Measurements from ENCODE around the gene OMD.

DNA sequence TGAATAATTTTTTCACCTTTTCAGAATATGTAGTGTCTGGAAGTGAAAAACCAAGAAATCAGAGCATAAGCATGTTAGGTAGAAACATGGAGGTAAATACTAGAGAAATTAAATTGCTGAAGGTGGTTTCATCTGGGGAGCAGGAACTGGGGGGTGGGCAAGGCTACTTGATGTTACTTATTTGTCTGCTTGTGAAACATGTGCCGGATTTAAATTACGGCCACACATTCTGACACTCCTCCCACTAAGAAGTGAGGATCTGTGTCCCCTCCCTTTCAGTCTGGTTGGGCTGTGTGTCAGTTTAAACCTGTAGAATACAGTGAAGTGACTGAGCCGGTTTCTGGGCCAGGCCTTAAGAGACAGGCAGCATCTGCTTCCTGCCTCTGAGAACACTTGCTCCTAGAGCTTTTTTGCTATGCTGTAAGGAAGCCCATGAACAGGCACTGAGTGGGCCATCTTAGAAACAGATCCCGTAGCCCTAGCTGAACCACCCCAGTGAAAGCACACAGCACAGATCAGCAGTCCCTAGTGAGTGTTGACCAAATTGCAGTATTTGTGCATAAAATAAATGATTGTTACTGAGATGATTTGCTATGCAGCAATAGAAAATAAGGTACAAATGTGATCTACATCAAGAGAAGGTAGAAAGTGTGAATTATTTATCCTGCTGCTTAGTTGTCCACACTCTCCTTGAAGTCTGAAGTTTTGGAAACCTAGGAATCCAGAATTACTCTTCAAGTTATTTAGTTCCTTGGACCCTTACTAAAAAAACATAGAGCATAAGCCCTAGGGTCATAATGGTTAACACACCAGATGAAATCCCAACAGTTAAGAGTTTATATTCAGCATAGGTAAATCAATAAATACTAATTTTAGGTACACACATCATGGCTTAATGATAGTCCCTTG is 2.5 kb upstream of the IARS1 start:
- RRBS, result no CpG with 5 or more reads among the region's 4 CpGs
CAGE:
- cytosol, long polyA plus RNA, result no peak
- long polyA plus RNA, result no peak
- nucleus, long polyA plus RNA, result no peak

DNA sequence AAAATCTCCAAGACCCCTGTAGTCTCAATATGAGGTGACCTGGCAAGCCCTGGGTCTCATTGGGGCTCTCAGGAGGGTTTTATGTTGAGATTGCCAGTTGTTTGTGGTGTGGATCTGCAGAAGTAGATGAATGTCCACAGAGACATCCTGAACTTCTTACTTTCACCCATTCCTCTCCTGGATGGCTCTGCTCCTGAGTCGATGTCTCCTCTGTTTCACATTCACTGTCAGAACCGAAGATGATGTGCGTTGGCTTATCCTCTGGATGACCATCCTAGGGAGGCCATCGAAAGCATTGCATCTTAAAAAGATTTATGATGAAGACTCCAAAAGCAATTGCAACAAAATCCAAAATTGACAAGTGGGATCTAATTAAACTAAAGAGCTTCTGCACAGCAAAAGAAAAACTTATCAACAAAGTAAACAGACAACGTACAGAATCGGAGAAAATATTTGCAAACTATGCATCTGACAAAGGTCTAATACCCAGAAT is 14.1 kb downstream of the NOL8 start:
- RRBS, result no CpG with 5 or more reads among the region's 6 CpGs
CAGE:
- cytosol, long polyA plus RNA, result no peak
- long polyA plus RNA, result no peak
- nucleus, long polyA plus RNA, result no peak

- RRBS, result no CpG with 5 or more reads among the region's 4 CpGs
CAGE:
- cytosol, long polyA plus RNA, result no peak
- long polyA plus RNA, result no peak
- nucleus, long polyA plus RNA, result no peak
Measured at GRCh38 chr9:92403021-92403638, 1.2 kb downstream of the OGN start.

GRCh38 chr9:92404261-92404446 is 224 bp downstream of the OGN start:
- RRBS, result no CpG with 5 or more reads among the region's 2 CpGs
CAGE:
- cytosol, long polyA plus RNA, result no peak
- long polyA plus RNA, result no peak
- nucleus, long polyA plus RNA, result no peak

DNA sequence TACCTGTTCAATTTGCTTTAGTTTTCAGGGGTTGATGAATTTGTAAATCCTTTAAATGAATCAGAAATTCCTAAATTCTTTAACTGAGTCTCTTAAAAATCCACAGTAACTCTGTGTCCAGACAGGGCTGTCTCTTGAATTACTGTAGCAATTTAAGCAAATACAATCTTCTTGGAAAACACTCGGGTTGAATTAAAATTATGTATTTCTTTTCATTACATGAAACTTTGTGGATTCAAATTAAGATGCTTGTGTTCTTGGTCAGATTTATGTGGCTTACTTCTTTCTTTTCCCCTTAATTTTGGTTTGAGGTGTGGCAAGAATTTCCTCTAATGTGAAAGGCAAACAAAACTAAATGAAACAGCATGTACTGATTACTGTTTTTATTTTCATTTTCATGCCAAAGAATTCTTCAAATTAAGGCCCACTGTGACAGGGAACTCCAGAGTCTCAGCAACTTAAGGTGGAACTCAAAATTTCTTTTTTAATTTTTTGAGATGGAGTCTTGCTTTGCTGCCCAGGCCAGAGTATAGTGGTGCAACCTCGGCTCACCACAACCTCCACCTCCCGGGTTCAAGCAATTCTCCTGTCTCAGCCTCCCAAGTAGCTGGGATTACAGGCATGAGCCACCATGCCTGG is at the start of gene OMD:
Gene OMD, minus strand, starts transcription at position 273 of the 639 bp plus-strand sequence.
- RRBS, result no CpG with 5 or more reads among the region's 3 CpGs
CAGE:
- cytosol, long polyA plus RNA, result no peak
- long polyA plus RNA, result no peak
- nucleus, long polyA plus RNA, result no peak

DNA sequence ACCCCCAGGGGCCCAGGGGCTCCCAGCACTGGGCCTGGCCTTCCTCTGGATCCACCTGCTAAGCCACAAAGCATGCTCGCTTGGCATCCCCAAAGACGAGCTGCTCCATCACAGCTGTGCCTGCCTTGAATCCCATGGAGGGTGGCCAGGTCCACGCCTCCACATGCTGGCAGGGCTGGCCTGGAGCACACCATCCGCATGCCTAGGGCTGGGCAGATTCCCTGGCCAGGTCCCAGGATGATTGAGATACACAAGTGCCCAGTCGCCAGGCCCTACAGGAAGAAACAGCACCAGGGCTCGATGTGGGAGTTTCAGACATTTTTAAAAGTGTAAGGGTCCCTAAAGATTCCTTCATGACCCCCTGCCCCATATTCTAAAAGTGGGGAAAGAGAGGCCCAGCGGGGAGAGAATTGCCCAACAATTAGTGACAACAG is 4.4 kb downstream of the BICD2 start:
- RRBS, result no CpG with 5 or more reads among the region's 7 CpGs
CAGE:
- cytosol, long polyA plus RNA, result no peak
- long polyA plus RNA, result no peak
- nucleus, long polyA plus RNA, result no peak

GRCh38 chr9:92789705-92790094 is 25.1 kb upstream of the BICD2 start:
- RRBS, result no CpG with 5 or more reads among the region's 7 CpGs
CAGE:
- cytosol, long polyA plus RNA, result no peak
- long polyA plus RNA, result no peak
- nucleus, long polyA plus RNA, result no peak

DNA sequence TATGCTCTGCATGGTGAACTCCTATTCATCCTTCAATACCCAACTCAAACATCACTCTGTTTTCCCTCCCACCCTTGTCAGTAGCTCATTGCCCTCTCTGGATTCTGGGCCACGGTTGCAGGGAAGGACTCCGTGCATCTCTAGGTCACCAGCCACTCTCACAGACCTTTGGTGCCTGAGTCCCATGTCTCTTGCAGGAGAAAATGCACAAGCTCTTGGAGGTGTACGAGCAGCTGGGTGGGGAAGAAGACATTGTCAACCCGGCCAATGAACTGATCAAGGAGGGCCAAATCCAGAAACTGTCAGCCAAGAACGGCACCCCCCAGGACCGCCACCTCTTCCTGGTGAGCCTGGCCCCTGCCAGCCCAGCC is 44.9 kb upstream of the SUSD3 start:
- RRBS, result no CpG with 5 or more reads among the region's 6 CpGs
CAGE:
- cytosol, long polyA plus RNA, result no peak
- long polyA plus RNA, result no peak
- nucleus, long polyA plus RNA, result no peak

DNA sequence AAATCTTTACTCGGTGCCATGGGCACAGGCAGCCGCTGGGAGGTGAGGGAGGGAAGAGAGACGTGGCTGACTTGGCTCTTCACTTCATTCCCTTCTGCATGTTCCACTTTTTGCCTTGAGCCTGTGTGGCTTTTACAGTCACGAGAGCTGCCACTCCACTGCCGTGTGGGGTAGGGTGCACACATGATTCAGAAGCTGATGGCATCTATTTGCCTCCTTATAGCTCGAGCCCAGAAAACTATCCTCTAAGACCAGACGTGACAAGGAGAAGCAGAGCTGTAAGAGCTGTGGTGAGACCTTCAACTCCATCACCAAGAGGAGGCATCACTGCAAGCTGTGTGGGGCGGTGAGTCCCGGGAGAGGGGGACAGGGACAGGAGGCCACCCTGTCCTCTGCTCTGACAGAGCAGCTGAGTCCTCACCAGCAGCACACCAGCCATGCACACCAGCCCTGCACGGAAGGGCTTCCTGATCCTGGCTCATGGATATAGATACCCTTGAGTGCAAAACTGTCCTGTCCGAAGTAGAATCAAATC is 28.8 kb upstream of the SUSD3 start:
- RRBS, result no CpG with 5 or more reads among the region's 11 CpGs
CAGE:
- cytosol, long polyA plus RNA, result no peak
- long polyA plus RNA, result no peak
- nucleus, long polyA plus RNA, result no peak

- RRBS, result no CpG with 5 or more reads among the region's 24 CpGs
CAGE:
- cytosol, long polyA plus RNA, result no peak
- long polyA plus RNA, result no peak
- nucleus, long polyA plus RNA, result no peak
Measured at GRCh38 chr9:93107339-93108458, 11.7 kb downstream of the CARD19 start.

DNA sequence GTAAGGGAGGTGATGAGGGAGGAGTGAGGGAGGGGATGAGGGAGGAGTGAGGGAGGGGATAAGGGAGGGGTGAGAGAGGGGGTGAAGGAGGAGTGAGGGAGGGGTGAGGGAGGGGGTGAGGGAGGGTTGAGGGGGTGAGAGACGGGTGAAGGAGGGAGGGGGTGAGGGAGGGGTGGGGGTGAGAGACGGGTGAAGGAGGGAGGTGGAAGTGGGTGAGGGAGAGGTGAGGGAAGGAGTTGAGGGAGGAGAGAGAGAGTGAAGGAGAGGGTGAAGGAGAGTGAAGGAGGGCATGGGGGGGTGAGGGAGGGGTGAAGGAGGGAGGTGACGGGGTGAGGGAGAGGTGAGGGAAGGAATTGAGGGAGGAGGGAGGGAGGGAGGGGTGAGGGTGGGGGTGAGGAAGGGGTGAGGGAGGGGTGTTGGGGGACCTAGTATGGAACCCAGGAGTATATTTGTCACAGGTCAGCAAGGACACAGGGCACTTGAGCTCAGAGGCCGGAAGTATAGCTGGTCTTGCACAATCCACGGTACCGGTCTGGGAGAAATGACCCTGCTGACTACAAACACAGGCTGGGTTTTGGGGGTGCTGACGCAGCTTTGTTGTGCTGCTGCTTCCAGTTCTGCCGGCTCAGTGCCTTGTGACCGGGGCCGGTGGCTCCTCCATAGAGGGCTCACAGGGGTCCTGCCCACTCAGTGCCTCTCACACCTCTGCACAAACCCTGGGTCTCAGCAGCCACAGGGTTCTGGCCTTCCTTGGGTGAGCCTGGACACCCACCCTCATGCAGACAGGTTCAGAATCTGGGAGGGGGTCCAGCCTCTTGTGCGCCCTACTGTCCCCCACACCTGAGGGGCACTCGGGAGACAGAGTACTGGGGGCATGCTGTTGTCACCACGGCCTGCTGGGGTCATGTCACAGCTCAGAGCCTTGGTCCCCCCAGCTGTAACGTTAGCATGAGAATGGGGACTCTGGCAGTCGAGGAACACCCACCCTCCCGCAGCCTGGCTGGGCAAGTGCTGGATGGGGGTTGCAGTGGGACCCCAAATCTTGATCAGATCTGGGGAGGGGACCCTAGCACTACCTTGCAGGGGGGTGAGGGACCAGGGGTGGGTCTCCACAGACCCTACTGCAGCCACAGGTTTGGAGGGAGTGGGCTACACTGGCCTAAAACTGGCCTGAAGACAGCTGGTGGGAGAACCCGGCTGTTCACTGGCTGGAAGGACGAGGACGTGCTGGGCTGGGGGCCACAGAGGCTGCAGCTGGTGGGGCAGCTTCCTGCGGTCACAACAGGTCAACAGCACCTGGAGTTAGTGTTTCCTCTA is 17.9 kb downstream of the NINJ1 start:
- RRBS, result 65% methylated on average over 3 of the region's 20 CpGs
CAGE:
- cytosol, long polyA plus RNA, result no peak
- long polyA plus RNA, result no peak
- nucleus, long polyA plus RNA, result no peak

DNA sequence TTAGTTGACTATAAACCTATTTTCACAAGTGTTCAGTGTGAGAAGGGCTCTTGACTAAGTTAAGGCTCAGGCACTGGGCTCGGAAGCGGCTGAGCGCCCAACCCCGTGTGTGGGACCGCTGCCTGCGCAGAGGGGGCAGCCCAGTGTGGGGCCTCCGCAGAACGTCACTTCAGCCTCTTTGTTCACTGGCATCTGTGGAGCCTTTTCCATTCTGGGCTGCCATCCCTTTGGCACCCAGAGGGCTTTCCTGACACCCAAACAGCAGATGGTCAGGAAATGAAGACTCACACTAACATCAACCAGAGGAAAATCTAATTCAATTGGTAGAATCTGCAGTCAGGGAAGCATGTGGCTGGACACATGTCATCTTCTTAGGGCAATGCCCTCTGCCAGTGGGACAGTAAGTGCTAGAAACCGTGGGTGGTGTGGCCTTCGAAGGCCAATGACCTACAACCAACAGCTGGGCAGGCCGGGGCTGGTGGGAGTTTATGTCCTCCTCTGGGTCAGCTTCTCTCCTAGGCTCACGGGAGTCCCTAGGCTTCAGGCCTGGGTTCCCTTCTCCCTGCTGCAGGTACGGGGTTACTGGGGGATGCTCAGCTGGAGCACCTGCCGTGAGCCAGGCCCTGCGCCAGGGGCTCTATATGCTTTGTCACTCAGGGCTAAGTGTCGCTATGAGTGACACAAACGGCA is 22.2 kb upstream of the NINJ1 start:
- RRBS, result no CpG with 5 or more reads among the region's 17 CpGs
CAGE:
- cytosol, long polyA plus RNA, result no peak
- long polyA plus RNA, result no peak
- nucleus, long polyA plus RNA, result no peak

DNA sequence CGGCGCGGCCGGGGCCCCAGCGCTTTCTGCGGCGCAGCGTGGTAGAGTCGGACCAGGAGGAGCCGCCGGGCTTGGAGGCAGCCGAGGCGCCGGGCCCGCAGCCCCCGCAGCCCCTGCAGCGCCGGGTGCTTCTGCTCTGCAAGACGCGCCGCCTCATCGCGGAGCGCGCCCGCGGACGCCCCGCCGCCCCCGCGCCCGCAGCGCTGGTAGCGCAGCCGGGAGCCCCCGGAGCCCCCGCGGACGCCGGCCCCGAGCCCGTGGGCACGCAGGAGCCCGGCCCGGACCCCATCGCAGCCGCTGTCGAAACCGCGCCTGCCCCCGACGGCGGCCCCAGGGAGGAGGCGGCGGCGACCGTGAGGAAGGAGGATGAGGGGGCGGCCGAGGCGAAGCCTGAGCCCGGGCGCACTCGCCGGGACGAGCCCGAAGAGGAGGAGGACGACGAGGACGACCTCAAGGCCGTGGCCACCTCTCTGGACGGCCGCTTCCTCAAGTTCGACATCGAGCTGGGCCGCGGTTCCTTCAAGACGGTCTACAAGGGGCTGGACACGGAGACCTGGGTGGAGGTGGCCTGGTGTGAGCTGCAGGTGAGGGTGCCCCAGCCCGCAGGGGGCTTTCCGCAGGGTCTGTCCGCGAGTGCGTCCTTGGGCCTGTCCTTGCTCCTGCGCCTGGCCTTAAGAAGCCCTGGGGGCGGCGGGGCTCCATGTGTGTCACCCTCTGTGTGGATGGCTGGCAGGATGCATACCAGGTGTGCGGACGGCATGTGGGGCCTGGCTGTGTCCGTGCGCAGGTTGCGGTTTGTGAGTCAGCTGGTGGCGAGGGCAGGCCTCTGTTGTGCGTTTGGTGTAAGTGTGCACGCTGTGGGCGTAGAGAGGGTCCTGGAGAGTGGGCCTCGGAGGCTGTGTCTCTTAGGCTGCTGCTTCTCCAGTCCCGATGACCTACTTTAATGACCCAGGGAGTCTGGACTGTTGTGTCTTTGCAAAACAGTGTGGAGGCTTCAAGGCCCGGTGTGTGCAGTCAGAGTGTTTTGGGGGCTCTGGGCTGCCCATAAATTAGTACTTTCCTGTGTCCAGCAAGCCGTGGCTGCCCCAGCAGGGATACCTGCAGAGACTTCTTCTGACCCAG is 1.4 kb downstream of the WNK2 start:
- RRBS, result 2% methylated on average over 22 of the region's 100 CpGs
CAGE:
- cytosol, long polyA plus RNA, result no peak
- long polyA plus RNA, result no peak
- nucleus, long polyA plus RNA, result no peak

DNA sequence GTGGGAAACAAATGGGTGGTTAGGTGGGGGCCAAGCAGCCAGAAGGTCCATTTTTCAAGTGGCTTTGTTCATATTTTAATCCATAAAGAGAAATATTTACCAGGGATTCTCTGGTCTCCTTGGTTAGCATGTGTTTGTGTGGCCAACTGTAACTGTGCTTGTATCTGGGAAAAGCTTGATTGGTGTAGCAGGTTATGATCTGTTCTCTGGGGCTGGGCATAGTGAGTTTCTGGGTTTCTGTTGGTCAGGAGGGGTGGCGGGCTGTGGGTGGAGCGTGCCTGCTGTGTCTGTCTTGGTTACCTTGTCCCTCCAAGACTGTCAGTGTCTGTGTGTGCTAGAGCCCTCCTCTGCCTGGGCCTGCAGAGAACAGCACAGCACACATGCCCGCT is 12.6 kb downstream of the WNK2 start:
- RRBS, result no CpG with 5 or more reads among the region's 3 CpGs
CAGE:
- cytosol, long polyA plus RNA, result no peak
- long polyA plus RNA, result no peak
- nucleus, long polyA plus RNA, result no peak

DNA sequence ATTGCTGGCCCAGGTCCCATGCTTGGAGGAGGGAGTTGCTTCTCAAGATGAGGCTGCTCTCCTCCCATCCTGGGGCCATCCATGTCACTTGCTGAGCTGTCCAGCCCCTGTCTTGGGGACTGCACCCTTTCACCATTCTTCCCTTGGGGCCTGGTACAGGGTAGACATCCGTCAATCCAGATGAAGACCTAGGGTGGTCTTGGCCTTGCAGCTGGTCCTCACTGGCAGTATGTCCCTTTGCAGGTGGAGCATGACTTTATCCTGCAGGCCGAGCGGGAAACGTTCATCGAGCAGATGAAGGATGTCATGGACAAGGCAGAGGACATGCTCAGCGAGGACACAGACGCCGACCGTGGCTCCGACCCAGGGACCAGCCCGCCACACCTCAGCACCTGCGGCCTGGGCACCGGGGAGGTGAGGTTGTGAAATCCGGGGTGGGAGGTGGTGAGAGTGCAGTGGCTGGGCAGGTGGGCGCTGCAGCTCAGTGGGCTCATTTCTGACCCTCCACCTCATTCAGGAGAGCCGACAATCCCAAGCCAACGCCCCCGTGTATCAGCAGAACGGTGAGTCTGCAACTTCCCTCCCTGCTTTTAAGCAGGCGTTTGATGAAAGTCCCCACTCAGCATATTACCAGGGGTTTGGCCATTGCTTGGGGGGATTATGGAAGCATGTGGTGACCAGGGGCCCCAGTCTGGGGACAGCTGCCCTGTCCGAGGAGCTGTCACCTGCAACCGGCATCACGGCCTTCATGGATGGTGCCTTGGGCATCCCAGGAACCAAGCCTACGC is 83.8 kb downstream of the WNK2 start:
- RRBS, result no CpG with 5 or more reads among the region's 24 CpGs
CAGE:
- cytosol, long polyA plus RNA, result no peak
- long polyA plus RNA, result no peak
- nucleus, long polyA plus RNA, result no peak

DNA sequence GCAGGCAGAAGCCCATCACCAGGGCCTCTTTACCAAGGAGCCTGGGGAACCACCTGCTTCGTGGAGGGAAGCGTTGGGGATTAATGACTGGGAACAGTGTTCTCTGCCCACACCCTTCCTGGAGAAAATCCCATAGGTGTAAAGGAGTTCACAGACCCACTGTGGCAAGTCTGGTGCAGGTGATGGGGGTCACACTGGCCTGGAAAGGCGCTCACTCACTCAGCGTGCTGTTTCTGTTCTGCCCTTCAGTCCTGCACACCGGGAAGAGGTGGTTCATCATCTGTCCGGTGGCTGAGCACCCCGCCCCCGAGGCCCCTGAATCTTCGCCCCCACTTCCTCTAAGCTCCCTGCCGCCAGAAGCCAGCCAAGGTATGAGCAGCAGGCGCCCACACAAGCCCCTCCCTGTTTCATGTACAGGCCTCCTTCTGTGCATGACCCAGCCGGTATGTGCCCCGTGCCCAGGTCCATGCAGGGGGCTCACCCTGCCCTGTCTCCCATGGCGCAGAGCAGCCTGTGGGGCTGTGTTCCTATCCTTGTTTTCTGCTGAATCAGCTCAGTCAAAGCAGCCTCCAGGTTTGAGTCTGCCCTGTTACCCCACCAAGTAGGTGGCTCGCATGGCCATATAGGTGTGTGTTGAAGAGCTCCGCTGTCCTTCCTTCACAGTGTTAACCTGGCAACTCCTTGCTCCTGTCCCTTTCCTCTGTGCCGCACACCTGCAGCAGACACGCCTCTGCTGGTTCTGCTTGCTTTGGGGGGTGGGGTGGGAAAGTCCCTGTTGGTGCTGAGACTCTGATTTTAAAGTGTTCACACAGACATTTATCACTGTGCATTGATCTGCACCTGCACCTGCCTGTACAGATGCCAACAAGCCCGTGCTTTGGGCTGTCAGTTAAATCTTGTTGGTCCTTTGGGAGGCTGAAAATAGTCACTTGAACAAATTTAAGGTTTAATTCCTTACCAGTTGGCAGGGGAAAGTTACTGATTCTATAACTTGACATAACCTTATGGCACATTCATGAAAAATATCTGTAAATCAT is 84.8 kb downstream of the WNK2 start:
- RRBS, result no CpG with 5 or more reads among the region's 19 CpGs
CAGE:
- cytosol, long polyA plus RNA, result no peak
- long polyA plus RNA, result no peak
- nucleus, long polyA plus RNA, result start-site peak on the plus strand centred at position 489 of the sequence, 531 bp wide, 9 reads

DNA sequence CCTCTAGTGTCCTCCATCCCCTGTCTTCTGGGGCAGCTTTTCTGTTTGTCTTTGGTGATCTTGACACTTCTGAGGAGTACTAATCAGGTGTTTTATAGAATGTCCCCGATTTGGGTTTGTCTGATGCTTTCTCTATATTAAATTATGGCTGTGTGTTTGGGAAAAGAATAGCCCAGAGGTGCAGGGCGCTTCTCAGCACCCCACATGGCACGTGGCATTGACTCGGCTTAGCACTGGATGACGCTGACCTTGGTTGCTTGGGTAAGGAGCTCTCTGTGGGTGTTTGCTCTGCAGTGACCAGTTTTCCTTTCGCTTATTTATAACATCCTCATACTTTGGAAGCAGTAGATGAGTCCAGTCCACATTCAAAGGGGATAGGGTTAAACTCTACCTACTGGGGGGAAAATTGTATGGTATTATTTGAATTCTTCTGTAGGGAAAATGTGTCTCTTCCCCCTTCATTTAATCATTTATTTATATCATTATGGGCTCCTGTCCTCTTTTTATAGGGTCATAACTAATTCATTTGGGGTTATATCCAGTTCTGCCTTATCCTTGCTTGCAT is 12.5 kb upstream of the FAM120AOS start:
- RRBS, result no CpG with 5 or more reads among the region's 6 CpGs
CAGE:
- cytosol, long polyA plus RNA, result no peak
- long polyA plus RNA, result no peak
- nucleus, long polyA plus RNA, result no peak

- RRBS, result no CpG with 5 or more reads among the region's 6 CpGs
CAGE:
- cytosol, long polyA plus RNA, result no peak
- long polyA plus RNA, result no peak
- nucleus, long polyA plus RNA, result no peak
Measured at GRCh38 chr9:93500555-93501632, 47.5 kb upstream of the FAM120AOS start.

DNA sequence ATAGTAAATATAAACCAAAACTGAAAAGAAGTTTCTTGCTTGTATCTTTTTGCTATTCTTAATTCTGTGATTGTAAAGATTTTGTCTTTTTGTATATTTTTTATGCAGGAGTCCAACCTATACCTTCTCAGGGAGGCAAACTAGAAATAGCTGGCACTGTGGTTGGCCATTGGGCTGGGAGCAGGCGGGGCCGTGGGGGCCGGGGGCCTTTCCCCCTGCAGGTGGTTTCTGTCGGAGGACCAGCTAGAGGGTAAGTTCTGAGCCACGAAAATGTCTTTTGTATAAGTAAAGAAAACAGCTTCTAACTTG is 15.4 kb upstream of the PHF2 start:
- RRBS, result no CpG with 5 or more reads among the region's 5 CpGs
CAGE:
- cytosol, long polyA plus RNA, result no peak
- long polyA plus RNA, result no peak
- nucleus, long polyA plus RNA, result no peak

DNA sequence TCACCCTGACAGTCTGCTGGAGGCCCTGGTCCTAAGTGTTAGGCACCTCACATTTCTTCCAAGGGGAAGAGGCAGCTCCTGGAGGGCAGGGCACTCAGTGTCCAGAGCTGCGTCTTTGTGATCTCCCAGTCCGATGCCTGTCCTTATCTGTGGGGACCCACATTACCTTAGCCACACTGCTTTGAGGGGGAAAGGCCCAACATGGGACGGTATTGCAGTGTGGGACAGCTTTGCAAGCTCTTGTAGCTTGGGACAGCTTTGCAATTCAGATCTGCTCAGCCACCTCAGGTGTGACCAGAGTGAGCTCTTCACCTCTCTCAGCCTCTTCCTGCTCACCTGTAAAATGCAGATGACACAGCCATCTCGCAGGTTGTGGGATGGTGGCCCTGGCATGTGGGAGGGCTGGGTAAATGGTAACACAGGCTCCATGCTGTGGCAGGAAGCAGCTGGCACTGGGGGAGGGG is 23.9 kb downstream of the PHF2 start:
- RRBS, result no CpG with 5 or more reads among the region's 4 CpGs
CAGE:
- cytosol, long polyA plus RNA, result no peak
- long polyA plus RNA, result no peak
- nucleus, long polyA plus RNA, result no peak